AG04449 (cell line): ENCODE measurements around a stretch of chr1.

DNA sequence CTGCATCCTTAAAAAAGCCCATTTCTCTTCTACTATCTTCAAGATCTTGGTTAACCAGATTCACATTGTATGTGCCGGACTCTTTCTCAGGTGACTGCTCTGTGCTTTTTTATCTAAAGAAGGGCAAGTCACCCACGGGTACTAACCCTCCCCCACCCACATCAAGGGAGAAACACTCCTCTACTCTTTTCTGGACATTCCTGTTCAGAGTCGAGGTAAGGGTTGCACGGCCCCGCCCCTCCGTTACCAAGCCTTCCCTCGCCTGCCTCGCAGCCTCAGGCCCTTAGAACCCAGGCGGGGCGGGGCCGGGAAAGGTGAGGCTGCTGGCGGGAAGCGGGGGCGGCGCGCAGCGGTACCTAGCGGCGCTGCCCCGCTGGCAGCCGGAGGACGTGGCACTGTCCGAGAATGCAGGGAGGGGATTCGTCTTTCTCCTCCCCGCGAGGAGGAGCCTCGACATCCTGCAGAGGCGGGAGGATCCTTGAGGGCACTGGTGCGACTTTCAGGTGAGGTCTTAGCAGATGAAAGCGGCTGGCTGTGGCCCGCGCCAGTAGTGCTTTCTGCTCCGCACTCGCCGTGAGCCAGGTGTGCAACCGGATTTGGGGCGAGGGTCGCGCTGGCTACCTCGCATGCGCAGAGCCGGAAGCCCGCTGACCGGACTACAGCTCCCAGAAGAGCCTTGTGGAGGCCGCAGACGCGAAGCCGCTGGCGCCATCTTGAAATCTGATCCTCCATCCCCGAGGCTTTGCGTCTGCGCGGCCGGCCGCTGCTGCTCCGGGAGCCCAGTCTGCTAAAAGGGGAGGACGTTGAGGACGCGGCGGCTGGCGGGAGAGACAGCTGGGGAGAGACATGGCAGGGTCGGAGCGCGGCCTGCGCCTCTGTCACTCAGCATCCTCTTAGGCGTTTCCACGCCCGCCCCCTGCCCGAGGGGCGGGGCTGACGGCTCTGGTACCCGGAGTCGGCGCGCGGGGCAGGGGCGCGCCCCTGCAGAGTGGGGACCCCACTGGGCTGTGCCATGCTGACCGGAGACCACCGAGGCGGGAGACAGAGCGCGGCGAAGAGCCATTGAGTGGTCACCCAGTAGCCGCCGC is 107.8 kb downstream of the PDE4DIP start:
- RRBS, result 2% methylated on average over 33 of the region's 86 CpGs

- RRBS, result no CpG with 5 or more reads among the region's 36 CpGs
These were observed 108.6 kb downstream of the PDE4DIP start for GRCh38 chr1:148952741-148953326.

DNA sequence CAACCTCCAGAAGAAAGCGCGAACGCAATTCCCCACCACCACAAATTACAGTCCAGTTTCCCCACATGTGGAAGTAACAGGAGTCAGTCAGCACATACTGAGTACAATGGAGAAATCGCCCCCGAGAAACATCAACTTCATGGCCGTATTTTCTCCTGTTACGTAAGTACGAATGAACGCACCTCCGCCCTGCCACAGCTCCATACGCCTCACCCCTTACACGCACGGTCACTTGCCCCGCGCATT is 59.3 kb upstream of the NBPF9 start:
- RRBS, result no CpG with 5 or more reads among the region's 15 CpGs

DNA sequence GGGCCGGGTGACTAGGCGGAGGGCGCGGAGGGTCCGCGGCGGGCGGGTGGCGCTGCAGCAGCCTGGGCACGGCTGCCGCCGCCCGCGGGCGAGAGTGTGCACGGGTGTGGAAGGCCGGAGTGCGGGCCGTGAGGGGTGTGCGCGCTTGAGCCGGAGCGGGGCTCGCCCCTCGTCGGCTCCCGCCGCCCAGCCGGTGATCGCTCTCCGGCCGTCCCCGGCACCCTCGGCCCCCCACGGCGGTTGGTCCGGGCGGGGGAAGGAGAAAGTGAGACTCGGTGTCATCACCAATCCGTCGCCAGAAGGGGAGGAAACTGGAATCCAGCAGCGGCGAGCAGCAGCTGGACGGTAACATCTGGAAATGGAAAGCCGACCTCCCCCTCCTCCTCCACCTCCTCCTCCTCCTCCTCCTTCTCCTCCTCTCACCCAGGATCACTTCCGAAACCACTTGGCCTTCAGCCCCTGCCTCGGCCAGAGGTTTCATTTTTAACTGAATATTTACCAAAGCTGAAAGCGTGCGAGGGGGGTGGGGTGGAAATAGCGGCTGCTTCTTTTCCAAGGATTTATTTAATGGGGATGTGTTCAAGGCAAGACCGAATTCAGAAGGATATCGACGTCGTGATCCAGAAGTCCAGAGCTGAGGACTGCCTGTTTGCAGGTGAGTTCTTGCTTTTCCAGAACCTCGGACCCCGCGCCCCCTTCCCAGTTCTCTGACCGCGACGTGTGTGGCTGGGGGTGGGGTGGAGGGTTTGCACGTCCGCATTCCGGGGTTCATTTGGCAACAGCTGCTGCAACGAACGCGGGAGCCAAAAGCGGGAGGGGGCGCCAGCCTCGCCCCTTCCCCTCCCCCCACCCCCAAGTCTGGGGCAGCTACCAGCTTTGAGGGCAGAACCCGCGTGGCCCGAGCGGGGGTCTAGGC is 72.5 kb upstream of the NBPF9 start:
- RRBS, result 6% methylated on average over 6 of the region's 73 CpGs

DNA sequence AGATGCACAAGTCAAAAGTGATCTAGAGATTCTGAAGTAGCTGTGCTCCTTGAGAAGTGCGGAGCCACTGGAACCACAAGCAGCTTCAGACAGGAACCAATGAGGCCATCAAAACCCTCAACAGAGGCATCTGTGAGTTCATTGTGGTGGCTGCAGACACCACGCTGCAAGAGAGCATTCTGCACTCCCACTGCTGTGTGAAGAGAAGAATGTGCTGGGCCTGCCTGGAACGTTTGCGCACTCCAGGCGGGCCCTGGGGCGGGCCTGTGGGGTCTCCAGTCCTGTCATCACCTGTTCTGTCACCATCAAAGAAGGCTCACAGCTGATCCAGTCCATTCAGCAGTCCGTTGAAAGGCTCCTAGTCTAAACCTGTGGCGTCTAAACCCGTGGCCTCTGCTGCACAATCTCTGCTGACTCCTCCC is 89.5 kb upstream of the FCGR1A start:
- RRBS, result no CpG with 5 or more reads among the region's 9 CpGs

GRCh38 chr1:149708305-149708967 is 74.1 kb upstream of the FCGR1A start:
- RRBS, result no CpG with 5 or more reads among the region's 17 CpGs

DNA sequence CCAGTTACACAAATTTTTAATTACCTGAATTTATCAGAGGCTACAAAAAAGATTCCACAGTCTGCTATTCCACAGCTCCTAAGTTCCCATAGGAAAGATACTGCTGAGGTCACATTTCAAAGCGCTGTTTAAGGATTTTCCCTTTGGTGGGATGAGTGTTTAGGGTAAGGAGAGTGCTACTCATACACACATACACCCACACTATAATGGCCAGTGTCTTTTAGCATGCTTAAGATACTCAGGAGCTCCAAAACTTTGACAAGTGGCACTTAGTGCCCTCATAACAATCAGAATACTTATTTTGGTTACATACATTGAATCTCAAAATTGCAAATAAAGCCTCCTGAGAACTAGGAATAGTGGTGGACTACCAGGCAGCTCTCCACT is 2.8 kb downstream of the OTUD7B start:
- RRBS, result no CpG with 5 or more reads among the region's 1 CpG

GRCh38 chr1:150106261-150106921 is 38.8 kb downstream of the VPS45 start:
- RRBS, result no CpG with 5 or more reads among the region's 7 CpGs

DNA sequence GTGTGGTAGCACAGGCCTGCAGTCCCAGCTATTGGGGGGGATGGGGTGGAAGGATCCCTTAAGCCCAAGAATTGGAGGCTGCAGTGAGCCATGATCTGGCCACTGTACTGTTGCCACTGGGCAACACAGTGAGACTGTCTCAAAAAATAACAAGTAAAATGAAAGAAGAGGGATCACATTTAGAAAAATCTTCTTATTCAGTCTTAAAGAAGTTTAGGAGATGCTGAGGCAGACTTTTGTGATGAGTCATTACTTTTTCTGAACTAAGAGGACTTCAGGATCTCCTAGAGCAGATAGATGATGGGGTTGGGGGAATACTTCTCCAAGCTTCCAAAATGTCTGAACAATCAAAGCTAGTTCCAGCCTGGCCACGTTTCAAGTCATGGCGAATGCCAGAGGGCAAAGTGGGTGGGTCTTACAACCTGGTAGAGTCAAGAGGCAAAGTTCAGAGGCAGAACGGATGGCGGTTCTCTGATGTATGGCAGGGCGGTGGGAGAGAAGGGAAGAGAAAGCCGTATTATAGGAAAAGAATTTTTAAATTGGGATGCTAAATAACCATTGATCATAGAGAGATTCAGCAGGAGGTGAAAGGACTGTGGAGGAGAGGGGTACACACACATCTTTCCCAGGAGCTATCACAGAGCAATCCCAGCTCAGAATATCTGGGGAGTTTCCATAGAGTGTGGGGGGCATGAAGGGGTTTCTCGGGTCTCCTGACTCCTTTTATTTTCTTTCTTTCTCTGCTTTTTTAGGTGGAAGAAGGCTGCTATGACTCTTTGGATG is 2.1 kb upstream of the CIART start:
- RRBS, result no CpG with 5 or more reads among the region's 7 CpGs

GRCh38 chr1:150364270-150365103 is 540 bp downstream of the RPRD2 start:
- RRBS, result no CpG with 5 or more reads among the region's 50 CpGs

DNA sequence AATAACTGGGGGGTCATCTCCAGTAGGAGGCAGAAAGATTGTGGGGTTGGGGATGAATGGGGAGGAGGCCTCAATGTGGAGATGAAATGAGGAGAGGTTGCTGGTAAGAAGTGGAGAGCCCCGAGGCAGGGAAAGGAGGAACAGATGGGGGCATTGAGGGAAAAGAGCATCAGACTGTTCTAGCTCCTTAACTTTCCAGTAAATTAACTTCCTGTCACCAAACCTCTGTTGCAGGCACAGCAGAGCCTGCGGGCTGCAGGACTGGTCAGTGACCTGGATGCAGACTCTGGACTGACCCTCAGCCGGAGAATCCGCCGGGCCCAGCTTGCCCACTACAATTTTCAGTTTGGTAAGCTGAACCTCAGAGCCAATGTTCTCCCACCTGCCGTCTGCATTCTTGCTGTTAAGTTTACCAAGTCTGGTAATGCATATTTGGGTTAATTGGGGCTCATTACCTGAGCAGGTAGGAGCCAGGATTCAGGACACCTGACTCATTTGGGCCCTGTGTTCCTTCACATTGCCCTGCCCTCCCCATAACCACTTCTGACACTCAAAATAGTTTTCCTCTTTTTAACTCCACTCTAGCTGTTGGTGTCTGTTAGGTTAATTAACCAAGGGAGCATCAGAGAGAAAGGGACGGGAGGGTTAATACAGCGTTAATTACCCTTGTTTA is 2.4 kb upstream of the ECM1 start:
- RRBS, result no CpG with 5 or more reads among the region's 8 CpGs

DNA sequence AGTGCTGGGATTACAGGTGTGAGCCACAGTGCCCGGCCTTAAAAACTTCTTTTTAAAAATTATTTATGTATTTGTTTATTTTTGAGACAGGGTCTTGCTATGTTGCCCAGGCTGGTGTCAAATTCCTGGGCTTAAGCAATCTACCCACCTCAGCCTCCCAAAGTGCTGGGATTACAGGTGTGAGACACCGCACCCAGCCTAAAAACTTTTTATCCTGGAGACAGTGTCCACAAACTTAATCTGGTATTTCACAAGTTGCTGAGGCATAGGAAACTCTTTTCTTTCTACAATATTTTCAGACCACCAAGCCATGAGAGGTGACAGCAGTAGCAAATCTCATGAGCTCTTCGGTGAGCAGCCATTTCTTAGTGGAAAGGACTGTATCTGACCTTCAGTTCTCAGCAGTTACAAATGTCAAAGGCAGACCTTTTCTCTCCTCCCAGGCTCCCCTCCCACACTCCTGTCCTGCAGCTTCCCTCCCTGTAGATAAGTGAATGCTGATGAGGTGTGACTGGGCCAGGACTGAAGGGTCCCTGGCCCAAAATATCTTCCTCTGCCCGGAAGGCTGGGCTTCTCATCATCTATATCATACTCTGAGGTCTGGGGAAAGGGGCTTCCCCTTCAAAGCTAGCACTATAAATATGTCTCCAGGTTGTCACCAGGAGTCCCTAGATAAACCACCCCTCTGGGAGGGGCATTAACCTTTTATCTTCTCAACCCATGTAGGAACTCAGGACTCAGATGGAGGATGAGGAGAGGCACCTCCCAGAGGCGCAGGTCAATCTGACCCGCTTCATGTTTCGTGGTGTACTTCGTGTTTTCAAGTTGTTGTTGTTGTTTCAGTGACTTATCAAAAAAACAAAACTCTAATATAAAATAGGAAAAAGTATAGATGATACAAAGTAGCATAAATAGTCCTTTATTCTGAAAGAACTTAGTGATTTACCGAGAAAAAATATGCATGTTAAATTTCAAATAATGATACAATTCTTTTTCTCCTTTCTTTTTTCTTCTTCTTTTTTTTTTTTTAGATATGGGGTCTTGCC is 3.7 kb upstream of the ADAMTSL4 start:
- RRBS, result no CpG with 5 or more reads among the region's 9 CpGs

DNA sequence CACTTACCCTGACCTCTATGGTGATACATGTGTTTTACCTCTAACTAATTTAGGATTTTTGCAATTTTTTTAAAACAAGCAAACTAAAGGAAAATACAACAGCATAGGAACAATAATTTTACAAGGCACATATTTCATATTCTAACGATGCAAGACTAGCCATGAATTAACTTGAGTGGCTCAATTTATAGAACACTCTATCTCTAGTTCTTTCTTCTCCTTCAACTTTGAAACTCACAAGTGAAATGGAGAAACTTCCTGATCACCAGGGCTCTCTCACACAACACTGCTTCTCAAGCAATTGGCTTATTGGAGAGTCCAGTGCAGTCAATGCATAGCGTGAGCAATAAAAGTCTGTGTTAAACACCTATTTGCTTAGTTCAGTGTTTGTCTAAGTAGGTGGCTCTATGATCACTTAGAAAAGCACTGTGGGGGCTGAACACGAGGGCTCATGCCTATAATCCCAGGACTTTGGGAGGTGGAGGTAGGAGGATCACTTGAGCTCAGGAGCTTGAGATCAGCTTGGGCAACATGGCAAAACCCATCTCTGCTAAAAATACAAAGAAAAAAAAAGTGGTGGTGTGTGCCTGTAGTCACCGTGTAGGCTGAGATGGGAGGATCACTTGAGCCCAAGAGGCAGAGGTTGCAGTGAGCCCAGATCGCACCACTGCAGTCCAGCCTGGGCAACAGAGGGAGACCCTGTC is 12.2 kb downstream of the CTSS start:
- RRBS, result no CpG with 5 or more reads among the region's 5 CpGs

- RRBS, result no CpG with 5 or more reads among the region's 7 CpGs
These were observed 1.7 kb downstream of the CERS2 start for GRCh38 chr1:150972901-150973456.

DNA sequence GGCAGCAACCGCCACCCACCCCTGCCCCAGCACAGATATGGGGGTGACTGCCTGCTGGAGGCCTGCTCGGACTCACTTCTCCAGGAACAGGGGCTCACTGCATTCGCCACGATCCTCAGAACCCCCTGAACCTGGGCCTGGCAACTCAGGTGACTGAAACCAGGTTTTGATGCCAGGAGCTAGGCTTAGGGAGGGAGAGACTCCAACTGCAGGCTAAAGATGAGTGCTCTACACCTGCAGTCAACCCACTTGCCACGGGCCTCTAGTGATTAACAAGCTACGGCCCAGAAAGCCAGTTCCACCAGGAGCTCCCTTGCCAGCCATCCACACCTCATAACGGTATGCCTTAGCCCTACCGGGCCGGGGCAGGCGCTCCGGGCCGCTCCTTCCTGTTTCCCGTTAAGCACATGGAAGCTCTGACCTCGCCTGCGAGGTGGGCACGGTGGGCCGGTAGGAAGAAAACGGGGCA is 936 bp downstream of the CERS2 start:
- RRBS, result 1% methylated on average over 7 of the region's 18 CpGs

- RRBS, result no CpG with 5 or more reads among the region's 6 CpGs
These were observed 4.1 kb downstream of the MINDY1 start for GRCh38 chr1:151002352-151003252.

GRCh38 chr1:151166362-151167070 is 572 bp downstream of the SCNM1 start:
- RRBS, result no CpG with 5 or more reads among the region's 24 CpGs

DNA sequence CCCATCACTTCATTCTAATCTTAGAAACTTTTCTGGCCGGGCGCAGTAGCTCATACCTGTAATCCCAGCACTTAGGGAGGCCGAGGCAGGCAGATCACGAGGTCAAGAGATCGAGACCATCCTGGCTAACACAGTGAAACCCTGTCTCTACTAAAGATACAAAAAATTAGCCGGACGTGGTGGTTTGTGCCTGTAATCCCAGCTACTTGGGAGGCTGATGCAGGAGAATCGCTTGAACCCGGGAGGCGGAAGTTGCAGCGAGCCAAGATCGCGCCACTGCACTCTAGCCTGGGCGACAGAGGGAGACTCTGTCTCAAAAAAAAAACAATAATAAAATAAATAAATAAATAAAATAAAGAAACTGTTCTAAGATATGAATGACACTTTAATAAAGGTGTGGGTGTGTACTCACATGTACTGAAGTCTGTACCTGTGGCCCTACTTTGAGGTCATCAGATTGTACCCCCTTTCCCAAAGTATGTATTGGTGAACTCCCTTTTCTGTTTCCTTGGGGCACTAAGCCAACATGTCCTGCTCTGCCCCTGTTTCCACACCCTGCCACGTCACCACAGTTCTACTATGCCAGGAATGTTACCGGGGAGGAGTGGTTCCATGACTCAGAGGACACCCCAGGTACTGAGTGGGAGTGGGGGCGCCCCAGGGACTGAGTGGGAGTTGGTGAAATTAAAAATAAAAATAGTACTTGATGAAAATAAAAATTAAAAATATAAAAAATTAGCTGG is 3.3 kb upstream of the PIP5K1A start:
- RRBS, result no CpG with 5 or more reads among the region's 17 CpGs

DNA sequence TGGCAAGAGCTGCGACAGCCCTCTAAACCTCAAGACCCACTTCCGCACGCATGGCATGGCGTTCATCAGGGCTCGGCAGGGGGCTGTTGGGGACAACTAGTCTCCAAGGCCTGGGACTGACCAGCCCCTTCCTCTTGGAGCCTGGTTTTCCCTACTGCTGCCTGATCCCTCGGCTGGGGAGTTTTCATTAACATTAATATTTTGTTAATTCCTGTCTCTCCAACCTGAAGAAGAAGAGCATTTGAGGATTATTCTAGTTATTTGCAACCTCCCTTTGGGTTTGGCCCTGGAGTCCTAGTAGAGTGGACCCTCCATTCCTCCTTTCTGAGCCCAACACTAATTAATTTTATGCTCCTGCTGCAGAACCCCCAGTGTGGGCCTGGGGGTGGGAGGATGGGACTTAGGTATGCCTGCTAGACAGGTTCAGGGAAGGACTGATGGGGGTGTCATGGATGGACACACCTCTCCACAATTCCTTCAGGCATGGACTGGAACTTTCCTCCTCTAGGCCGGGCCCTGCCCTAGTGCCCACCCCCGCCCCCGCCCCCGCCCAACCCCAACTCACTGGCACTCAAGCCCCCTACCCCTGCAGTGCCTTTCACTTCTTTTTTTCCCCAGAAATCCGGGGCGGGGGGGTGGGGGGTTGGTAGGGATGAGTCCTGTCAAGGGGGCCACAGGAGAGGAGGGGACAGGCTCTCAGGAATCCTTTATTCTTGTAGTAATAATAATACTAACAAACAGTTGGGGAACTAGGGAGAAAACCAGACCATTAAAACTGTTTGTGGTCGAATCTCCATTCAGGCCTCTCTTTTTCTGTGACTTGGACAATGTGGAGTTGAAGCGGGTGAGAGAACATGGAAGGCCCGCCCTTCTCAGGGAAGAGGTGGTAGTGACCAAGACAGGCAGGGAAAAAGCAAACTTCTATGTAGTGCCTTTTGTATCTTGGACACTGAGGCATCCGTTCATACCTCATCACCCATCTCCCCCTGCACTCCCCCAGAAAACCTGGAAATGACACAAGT is 9.3 kb downstream of the ZNF687 start:
- RRBS, result no CpG with 5 or more reads among the region's 16 CpGs